ENCODE results near the genes IGSF11, B4GALT4, POGLUT1, PLA1A, CFAP91 and GPR156.

DNA sequence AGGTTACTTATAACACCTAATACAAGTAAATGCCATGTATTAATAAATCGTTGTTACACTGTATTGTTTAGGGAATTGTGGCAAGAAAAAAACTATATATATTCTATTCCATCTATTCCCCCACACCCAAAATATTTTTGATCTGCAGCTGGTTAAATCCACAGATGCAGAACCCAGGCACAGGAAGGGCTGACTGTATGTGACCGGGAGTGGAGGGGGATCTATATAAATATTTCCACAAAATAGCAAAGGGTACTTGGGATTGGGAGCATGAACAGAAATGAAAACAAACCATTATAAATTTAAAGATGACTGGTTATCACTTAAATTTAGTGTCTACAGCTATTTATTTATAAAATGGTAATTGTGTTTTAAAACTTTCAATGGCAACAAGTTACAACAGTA lies 1.6 kb downstream of the ZBTB20 start:
- RRBS, result no CpG with 5 or more reads among the region's 2 CpGs

- RRBS, result no CpG with 5 or more reads among the region's 14 CpGs
Observed at GRCh38 chr3:115145888-115146509, 1.1 kb downstream of the ZBTB20 start.

DNA sequence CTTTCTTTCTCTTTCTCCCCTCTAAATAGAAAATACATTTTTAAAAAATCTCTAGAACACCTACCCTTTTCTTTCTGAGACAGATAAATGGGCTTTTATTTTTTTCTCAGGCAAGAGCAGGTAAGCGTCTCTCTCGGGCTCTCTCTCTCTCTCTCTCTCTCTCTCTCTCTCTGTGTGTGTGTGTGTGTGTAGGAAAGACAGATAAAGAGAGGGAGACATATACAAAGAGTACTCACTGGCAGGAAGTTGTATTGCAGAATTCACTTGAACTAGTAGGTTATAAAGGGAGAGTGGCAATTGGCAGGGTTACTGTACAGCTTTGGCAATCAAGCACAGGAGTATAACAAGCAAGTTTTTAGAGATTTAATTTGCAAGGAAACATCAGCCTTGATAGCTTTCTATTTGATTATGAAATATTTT lies 118.1 kb upstream of the LSAMP start:
- RRBS, result no CpG with 5 or more reads among the region's 2 CpGs

DNA sequence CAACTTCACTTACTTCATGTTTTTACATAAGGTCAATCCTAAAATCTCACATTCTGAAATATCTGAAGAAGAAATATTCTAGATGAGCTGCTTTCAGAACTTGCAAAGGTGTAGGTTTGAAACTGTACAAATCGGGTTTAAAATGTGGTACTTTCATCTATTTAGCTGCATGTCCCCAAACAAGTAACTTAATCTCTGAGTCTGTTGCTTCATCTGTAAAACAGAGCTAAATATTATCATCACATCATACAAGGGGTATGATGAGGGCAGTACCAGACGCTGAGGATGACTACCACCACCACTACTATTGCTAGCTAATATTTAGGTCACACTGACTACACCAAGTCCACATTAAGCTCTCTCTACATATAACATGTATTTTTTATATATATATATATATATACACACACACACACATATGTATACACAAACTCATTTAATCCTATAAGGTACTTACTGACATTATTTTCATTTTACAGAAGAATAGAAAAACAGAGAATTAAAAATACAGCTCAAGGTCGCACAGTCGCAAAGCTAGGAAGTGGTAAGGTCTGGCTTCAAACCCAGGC lies 101.5 kb downstream of the IGSF11 start:
- RRBS, result no CpG with 5 or more reads among the region's 4 CpGs

DNA sequence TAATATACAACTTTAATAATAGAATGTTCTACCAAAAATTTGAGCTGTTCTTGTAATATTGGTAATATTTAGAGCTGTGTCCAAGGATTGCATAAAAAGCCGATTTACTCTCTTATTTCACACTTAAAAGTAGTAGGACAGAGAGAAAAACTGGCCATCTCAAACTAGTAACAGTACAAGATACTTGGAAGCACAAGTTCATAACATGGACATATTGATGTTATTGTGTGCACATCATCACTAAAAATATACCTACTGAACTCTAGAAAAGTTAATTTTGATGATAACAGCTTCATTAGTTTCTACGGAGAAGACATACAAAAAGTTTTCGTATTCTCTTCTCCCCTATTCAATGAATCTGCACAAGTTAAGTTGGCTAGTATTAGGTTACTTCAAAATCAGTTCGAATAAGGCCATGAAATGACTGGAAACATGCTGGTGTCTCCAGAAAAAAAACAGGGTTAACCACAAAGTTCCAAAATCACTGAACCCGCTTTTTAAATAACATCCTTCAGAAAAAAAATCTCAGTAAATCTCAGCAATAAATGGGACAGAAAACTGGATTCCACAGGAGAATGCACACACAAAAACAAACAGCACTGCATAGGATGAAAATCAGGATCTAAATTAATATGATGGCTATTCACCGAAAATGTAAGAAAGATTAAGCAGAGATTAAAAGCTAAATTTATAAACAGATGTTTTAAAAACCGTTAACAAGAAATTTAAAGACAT lies 1.3 kb downstream of the IGSF11 start:
- RRBS, result no CpG with 5 or more reads among the region's 7 CpGs

GRCh38 chr3:119033945-119035432 lies at the start of gene IGSF11:
IGSF11 (minus strand) TSS chr3:119034846.
- RRBS, result 3% methylated on average over 30 of the region's 108 CpGs

DNA sequence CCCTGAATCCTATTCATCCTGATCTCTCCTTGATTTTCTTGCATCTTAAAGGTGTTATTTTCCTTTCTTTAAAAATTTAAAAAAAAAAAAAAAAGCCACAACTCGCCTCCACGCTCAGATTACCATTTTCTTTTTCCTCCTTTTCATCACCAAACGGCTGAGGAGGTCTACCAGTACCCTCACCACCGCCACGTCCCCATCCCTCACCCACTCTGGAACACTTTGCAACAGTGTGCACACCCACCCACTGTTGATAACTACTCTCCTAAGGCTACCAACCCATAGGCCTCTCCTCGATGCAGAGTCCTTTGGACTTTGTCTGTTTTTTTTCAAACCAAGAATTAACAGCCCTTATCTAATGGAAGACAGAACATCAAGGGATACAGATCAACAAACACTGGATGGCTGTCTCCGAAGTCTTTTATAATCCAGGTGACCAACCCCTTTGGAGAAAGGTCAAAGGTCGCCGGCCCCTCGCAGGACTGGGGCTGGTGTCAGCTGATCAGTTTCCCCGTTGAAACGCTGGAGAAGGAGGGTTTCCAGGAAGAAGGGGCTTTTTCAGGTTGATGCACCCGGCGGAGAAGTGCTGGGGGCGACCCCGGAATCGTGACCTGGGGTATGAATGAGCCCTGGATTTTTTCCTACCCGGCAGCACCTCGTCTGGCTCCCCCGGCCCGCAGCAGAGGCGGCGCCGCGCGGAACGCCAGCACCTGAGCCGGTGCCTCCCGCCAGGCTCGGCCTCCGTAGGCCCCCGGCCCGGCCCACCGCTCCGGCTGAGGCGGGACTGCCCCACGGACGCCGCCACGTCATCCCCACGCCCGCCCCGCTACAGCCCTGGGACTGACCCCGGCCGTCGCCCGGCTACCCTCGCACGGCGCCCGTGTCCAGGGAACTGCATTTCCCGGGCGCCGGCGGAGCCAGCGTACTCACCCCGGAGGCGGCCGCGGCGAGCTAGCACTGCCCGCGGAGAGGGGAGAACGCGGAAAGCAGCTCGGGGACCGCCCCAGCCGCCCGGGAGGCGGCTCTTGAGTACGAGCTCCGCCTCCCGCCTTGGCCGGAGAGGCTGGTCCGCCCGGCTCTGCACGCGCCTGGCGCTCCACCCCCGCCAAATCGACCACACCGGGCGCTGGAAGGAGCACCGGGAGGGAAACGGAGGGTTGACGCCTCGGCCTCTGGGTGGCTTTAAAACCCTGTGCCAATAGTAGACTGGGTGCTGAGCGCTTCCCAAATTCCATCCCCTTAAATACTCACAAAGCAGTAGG lies at the start of gene B4GALT4:
B4GALT4 (minus strand) TSS at position 959 of the 1,262 bp plus-strand sequence.
- RRBS, result 3% methylated on average over 57 of the region's 88 CpGs

GRCh38 chr3:119305366-119305757 lies 11.2 kb downstream of the ARHGAP31 start:
- RRBS, result no CpG with 5 or more reads among the region's 1 CpG

DNA sequence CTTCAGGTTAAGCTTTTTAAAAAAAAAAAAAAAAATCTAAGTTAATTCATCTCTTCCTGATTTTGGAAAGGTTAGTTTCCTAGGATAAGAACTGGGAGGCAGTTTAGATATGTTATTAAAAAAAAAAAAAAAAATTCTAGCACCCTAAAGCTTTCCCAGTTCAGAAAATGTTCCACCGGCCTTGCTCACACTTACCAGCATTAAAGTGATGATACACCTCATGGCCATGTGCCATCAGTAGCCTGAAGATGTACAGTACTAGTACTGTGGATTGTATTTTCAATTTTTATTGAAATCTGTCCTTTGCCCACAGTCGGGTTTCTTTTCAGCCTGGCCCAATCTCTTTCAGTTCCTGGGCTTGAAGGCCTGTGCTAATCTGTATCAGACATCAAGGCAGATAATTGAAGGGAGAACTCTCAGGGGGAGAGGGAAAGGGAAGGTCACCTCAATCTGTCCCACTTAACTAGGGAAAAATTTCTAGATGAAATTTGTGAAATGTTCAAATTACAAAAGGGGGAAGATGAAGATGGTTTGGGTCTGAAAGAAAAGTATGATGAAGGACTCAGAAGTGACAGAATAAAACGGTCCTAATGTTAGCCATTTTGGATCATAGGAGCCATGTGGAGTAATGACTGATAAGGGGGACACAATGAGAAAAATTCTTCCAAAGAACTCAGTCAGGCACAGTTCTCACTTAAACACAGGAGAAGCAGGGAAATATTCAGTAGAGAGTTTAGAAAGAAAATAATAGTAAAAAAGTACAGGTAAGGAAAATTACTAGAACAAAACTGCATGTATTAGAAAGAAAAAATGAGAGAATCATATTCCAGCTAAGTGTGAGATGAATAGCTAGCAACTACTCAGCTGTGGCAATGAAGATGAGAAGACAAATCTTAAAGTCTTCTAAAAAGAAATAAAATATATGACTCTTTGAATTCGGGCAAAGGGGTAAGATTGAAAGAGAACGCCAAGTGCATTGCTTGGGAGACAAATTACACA lies 27.6 kb downstream of the TMEM39A start:
- RRBS, result no CpG with 5 or more reads among the region's 5 CpGs

DNA sequence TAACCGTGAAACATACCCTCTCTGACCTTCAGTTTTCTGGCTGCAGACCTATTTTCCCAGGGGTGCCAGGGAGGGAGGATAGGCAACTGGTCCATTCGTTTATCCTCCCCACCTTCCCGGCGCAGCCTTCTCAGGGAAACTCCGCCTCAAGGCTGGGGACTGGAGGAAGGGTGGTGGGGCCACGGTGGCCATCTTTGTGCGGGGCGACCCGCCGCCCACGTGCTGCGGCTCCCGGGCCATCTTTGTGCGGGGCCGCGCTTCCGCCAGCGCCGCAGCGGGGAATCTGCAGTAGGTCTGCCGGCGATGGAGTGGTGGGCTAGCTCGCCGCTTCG lies at the start of gene POGLUT1:
POGLUT1 (plus strand) TSS at position 245 of the 332 bp plus-strand sequence.
- RRBS, result 1% methylated on average over 13 of the region's 25 CpGs

GRCh38 chr3:119561701-119562065 lies 2.3 kb upstream of the CD80 start:
- RRBS, result no CpG with 5 or more reads among the region's 4 CpGs

DNA sequence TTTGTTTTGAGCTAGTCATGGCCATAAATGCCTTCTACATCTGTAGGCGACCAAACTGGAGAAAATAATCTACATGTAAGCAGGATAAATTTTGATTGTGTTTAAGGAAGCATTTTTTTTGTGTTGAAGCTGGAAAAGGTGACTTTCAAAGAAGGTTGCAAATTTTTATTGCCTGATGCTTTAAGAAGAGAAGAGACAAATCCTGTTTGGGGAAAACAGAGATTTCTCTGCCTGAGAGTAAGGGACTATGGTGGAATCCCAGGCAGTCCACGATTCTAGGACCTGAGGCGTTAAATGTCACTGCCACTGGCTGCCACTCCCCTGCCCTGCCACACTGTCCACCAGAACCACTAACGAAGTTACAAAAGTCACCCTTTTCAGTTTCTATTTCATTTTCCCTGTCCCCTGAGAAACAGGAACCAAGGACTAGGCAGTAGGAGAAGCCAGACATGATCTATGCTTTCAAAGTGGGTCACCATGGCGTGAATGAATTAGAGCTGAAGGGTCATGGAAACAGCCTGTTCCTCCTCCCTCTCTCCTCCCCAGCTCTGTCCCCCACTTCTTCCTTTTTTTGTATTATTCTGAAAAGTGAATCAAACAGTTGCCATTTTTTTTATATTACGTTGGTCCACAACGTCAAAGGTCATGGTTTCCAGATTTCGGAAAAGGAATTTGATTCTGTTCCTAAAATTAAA lies 9.1 kb upstream of the ADPRH start:
- RRBS, result no CpG with 5 or more reads among the region's 8 CpGs

DNA sequence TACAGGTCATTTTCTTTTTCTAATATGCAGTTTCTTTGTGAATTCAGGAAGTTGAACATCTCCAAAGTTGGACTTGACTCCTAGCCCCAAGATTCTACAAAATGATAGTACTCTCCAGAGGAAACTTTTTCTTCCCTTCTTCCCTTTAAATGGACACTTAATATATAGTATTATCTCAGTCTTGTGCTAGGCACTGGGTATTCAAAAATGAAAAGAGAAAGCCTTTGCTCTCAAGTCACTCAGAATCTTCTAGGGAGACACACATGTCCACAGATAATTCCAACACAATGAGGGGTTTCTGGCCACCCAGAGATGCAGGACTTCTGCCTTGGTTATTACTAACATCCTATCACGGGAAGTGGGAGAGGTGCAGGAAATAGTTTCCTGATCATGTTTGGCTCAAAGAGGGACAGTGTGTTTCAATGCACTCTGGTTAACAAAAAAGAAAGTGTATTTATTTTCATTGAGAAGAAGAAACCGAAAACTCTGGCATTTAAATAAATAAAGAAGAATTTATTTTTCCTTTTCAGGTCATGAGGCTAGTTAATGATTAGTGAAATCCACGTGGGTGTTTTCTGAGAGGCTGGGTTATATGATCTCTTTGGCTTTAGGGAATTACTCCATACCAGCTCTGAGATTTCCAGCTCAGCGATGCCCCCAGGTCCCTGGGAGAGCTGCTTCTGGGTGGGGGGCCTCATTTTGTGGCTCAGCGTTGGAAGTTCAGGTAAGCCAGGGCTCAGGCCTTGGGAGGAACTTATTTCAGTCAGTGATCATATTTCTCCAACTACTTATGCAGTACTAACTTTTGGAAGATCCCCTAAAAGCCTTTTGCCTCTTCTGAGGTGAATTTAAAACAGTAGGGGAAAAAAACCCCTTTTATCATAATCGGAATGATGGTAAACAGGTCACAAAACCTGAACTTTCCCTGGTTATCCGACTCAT lies at the start of gene PLA1A:
PLA1A (plus strand) TSS at position 623 of the 942 bp plus-strand sequence.
- RRBS, result no CpG with 5 or more reads among the region's 7 CpGs

GRCh38 chr3:119655672-119656067 lies 4.7 kb downstream of the POPDC2 start:
- RRBS, result no CpG with 5 or more reads among the region's 6 CpGs

DNA sequence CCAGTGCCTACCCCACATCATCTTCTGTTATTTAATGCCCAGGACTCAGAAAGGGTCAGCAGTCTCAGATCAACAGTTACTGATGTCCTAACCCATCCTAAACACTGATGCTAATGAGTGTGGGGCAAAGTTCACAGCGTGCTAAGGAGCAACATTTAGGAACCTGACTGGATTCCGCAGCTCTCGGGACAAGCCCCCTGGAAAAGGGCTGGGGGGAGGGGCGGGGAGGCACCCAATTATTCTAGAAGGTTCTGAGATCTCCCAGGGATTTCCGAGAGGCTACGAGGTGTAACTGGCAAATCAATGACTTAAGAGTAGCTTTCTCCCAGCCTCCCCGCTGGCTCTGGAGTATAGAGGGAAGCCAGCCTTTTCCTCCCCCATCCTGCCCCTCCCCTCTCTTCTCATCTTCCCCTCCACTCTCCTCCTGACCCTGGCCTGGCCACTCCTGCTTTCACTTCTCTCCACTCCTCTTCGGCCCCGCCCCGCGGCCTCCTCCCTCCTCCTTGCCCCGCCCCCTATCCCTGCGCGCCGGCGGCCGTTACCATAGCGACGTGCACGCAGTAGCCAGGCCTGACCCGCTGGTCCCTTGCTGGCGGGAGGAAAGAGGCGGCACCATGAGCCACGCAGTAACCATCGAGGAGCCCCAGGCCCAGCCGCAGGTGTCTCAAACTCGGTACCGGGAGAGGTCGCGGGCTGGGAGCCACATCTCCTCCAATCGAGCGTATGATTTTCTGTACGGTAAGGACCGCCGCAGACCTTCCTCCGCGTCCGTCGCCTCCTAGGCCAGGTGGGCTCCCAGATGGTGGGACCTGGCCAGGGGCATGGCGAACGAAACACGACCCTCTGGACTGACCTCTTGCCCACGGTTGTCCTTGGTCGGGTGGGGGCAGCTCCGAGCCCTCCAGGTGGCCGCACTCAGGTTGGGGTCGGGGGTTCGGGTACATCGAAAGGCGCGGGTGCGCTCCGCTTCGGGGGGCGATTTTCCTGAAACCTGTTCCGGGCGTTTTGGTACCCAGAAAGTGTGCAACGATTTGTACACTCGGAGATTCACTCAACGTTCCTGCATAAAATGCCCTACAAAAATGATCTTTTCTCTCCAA lies at the start of gene CFAP91:
CFAP91 (plus strand) TSS at position 538 of the 1,100 bp plus-strand sequence.
- RRBS, result no CpG with 5 or more reads among the region's 60 CpGs

DNA sequence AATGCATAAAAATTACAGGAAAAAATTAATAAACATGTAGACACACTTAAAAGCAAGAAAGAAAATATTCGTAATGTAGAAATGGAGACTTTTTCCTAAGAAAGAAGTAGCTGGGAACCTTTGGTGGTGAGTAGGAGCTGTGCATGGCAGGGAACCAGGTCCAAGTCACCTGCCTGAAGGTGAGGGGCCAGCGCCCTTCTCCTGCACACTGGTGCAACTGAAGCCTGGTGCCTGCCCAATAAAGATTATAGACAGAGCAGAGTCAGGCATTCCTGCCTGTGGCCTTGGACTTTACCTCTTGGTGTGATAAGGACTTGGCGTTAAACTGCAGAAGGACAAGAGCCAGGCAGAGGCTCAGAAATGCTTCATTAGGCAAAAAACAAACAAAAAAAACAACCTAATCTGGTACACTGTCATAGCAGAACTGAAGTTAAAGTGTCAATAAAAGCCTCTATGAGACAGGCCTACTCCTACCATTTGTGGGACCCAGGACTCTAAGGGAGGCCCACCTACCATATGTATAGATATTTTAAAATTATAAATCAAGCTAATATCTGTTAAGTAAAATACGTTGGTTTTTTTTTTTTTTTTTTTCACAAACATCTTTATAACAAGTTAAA lies 14.3 kb downstream of the CFAP91 start:
- RRBS, result no CpG with 5 or more reads among the region's 4 CpGs

DNA sequence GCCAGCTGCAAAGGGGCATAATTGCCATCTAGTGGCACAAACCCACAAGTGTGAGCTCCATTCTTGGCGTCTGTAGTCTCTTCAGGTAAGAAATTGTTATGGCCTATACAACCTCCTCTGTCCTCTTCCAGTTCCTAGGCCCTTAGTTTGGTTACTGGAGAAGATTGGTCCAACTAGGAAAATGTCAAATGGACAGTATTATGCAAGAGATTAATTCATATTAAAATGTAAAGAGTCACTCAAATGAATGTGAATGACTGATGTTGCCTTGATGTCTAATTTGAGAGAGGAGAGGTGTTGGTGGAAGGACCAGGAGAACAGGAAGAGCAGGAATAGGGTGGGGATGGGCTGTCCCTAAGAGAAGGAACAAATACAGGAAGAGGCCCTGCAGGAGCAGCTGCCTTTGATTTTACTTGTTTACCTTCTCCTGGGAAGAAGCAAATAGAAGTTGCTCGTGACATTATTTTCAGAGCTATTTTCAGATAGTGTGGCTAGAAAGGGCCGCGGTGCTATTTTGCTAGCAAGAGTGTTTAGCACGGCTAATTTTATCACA lies 53.1 kb upstream of the GSK3B start:
- RRBS, result no CpG with 5 or more reads among the region's 5 CpGs

DNA sequence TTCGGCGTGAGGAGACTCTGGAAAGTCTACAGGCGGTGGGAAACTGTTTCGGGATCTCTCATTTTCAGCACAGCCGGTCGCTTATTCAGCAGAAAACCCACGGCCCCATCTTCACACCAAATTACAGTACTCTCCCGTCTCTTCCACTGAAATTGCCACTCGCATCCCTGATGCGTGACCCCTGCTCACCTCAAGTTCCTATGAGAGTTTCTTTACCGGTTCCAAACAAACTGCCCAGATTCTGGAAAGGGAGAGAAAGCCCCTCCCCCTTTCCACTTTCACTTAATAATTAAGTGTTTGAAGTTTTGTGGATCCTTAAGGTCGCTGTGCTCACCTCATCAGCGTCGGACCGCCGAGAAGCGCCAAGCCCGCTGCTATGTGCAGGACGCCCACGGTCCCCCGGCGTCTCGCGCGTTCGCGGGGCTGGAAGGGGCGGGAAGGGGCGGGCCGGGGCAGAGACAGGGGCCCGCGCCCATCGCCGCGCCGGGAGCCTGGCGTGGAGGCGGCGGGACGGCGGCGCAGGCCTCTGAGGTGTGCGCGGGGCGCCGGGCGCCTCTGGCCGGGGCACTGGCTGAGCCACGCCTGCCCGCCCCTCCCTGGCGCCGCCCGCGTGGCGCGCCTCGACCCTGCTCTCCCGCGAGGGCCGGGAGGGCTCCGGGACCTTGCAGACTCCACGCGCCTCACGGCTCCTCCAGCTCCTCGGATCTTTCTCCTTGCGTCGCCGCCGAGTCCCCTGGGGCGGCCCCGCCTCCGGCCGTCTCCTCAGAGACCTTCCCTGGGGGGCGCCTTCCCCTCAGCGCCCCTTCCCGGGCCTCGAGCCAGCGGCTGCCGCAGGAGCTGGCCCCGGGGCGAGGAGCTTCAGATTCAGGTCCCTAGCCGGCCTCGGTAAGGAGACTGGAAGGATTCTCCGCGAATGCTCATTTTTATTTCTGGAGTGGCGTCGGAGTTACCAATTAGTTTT lies at the start of gene GPR156:
GPR156 (minus strand) TSS at position 528 of the 961 bp plus-strand sequence.
- RRBS, result 3% methylated on average over 53 of the region's 87 CpGs

DNA sequence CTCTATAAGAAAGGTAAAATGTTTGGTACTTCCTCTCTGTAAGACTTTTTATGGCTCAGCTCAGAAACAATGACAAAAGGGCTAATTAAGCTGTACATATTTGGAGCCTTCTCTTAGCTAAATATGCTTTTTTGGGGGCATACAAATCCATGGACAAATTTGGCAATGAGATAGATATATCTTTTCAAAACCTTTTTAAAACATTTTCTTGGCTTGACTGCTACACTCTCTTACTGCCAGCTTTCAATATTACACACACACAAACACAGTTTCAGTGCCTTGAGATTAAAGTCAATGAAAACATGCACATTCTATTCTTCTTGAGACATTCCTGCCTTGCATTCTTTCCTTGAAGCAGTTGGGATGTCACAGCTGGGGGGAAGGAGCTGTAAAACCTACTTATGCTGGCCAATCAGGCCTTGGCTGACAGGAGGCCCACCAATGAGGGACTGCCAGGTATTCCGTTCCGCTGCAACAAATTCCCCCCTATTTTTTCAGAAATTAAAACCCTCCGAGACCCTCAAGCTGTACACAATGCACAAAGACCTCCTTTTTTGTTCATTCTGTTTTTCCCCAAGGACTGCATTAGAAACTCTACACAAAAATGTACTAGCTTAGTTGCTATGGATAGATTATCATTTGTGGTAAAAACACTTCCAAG lies 18.7 kb downstream of the FSTL1 start:
- RRBS, result no CpG with 5 or more reads among the region's 3 CpGs

GRCh38 chr3:120469339-120469988 lies 18.7 kb upstream of the FSTL1 start:
- RRBS, result no CpG with 5 or more reads among the region's 6 CpGs